Subcutaneous preadipocyte (primary cell): ENCODE results near the gene VWA5B1.

- CAGE, long polyA plus RNA, result no peak
Measured at GRCh38 chr1:20290445-20291168, at the start of gene VWA5B1. Gene VWA5B1 (plus strand): TSS chr1:20290875.

DNA sequence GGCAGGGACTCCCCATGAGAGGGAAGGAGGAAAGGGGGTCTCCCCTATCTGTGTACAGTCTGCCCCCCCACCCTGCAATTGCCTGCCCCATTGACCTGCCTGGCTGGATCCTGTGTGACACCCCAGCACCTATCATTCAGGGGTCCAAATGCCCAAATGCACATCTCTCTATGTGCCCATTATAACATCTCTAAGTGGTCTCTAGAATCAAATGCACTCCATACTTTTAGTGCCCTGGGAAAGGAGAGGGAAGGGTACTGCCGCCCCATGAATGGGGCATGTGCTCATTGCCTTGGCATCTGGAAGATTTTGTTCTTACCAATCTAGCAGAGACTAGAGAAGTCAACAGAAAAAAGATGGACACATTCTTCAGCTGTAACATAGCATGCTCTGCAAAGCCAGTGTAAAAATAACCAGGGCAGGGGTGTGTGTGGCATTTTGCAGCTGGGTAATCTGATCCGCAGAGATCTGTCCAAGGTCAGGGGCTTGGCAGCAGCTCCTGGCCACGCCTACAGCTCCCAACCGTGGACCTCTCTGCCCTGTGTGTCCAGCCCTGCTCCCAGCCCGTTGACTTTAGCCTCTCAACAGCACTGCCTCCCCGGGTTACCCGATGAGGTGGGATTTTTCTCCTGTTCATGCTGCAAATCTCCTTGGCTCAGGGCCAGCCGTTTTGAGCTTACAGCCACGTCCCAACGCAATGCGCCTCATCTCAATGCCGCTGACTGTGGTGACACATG lies 67.9 kb downstream of the VWA5B1 start:
- CAGE, long polyA plus RNA, result no peak

GRCh38 chr1:20427001-20427497 lies 59.0 kb downstream of the CAMK2N1 start:
- CAGE, long polyA plus RNA, result no peak

DNA sequence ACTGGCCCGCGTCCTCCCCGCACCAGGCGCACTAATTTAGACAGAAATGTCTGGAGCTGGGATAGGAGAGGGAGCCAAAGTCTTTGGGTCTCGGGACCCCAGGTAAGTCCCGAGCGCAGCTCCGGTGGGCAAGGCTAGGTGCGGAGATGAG lies 2.1 kb downstream of the CAMK2N1 start:
- CAGE, long polyA plus RNA, result no peak

- CAGE, long polyA plus RNA, result no peak
Measured at GRCh38 chr1:20493810-20494932, 8.2 kb upstream of the CAMK2N1 start.

DNA sequence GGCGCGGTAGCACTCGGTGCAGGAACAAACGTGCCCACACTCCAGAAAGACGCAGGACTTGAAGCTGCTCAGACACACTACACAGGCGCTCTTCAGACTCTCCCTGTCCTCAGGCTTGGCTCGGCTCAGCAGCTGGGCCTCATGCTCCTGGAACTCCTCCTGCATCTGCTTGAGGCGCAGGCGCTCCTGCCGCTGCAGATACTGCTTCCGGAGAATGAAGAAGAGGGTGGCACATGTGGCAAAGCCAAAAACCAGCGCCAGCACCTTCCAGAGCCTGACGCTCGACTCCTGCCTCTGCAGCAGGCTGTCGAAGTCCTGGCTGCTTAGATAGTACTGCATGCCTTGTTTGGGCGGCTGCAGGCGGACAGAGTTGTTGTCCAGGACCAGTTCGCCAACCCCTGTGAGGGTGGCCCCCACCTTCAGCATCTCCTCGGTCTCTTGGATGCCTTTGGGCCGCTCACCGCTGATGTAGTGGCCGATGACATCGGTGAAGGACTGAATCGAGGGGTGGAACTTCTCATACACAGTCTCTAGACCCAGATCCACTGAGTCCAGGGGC lies 7.1 kb downstream of the MUL1 start:
- CAGE, long polyA plus RNA, result no peak

DNA sequence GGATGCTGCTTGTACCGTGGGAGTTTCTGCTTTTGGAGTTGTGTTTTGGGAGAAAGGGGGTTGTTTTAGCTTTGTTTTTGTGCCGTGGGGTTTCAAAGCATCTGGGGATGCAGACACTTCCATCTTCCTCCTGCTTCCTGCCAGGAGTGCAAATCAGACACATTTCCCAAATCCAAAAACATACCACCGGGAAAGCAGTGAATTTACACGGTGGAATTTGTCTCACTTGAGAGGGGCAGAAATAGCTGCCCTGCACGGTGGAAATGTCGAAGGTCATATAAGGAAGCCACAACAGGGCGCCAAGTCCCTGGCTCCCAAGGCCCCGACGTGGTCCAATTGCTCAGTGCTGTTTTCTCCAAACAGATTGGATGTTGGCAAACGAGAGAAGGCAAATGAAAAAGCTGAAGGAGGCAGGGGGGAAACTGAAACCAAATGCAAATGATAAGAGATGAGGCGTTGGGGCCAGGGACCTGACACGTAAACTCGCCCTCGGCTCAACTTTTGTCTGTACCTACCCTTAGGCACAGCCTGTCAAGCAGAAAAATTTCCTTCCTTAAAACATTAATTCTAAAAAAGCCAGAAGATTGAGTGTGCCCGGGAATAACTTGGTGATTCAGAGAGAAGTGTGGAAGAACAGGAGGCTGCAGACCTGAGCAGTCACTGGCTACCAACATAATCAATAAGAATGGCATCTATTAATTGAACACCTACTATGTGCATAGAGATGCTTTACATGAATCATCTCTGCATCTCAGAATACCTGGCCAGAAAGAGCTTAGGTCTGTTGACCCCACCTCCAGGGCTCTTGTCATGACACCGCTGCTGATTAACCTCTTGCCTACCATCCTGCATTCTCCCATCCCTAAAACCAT lies 16.7 kb upstream of the PINK1 start:
- CAGE, long polyA plus RNA, result no peak

DNA sequence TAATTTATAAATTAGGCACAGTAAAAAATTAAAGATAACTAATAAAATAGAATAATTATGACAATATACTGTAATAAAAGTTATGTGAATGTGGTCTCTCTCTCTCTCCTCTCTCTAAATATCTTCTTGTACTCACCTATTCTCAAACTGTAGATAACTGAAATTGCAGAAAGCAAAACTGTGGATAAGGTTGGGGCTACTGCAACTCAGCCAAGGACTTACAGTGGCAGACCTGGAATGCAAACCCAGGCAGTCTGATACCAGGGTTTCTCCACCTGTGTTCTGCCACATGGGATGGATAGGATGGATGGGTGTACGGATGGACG lies 10.6 kb downstream of the PINK1 start:
- CAGE, long polyA plus RNA, result no peak

GRCh38 chr1:20648952-20649681 lies 12.1 kb downstream of the DDOST start:
- CAGE, long polyA plus RNA, result no peak

- CAGE, long polyA plus RNA, result no peak
Measured at GRCh38 chr1:20660333-20661137, 634 bp downstream of the DDOST start.

DNA sequence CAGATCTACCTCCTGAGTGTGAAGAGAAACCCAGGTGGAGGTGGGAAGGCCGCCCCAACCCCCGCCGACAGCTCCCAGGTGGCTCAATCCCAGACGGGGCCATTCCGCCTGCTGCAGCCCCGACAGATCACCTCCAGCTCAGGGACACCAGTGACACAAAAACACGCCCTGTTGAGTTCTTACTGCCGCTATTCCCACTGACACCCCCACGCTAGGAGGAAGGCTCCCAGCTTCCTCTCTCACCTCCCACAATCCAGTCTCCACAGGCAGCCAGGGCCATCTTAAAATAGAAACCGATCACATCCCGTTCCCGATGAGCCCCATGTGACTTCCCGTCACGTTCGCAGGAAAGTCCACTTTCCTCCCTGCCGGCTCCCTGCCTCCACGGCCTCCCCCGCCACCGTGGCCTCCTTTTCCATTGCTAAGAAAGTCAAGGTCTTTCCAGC lies 23.9 kb upstream of the DDOST start:
- CAGE, long polyA plus RNA, result no peak

- CAGE, long polyA plus RNA, result no peak
Measured at GRCh38 chr1:20964859-20966078, 178.2 kb upstream of the HP1BP3 start.

DNA sequence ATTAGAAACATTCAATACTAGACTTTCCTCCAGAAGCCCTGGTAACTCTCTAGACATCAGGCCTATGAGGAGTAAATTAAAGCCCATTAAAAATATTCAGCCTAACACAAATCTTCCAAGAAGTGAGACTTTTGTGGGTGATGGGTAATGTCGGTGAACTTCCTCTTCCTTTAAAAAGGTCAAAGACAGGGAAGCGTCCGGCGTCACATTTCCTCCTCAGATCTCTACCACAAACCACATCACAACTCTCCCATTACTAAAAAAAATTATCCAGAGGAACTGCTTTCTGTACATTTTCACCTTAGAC lies 1.4 kb downstream of the EIF4G3 start:
- CAGE, long polyA plus RNA, result no peak

- CAGE, long polyA plus RNA, result no peak
Measured at GRCh38 chr1:21176468-21176762, 282 bp downstream of the EIF4G3 start.

DNA sequence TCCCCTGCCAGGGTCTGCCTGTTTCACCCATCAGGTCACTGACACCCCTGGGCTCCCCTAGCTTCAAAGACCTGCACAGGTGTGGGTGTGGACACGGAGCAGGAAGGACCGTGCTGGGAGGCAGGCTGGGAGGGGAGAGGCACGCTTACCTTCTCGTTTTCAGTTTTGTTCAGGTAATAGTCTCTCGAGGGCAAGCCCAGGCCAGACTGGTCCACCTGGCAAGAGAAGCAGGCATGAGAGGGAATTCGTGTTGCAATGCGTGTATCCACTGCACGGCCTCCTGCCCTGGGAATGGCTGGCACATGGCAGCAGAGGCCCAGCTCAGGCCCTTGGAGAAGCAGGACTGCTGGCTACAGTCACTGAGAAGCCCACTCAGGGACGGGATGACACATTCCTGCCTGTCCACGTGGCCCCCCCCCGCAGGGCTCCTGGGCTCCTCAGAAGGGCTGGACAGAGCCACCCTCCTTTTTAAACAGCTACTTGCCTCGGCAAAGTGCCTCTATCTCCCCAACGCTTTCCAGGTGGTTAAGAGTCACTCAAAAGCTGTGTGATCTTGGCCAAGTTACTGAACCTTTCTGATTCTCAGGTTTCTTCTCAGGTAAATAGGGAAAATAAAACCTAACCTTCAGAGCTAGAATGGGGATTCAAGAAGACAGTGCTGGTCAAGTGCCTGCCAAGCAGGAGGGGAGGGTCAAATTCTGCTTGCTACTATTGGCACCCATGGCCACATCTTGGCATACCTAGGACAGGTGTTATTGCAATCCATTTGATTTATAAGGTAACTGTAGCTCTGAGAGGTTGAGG lies 32.7 kb downstream of the ECE1 start:
- CAGE, long polyA plus RNA, result no peak

DNA sequence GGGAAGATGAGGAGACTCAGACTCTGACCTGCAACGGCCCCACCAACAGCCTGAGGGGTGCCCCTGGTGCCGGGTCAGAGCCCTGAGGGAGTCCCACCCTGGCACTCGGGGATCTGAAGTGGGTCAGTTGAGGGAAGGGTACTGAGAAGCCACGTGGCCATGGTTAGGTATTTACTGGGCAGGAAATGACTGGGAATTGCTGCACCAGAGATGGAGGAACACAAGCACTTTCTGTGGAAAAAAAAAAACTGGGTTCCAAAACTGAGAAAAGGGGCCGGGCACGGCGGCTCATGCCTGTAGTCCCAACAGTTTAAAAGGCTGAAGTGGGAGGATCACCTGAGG lies 9.7 kb downstream of the ECE1 start:
- CAGE, long polyA plus RNA, result no peak

DNA sequence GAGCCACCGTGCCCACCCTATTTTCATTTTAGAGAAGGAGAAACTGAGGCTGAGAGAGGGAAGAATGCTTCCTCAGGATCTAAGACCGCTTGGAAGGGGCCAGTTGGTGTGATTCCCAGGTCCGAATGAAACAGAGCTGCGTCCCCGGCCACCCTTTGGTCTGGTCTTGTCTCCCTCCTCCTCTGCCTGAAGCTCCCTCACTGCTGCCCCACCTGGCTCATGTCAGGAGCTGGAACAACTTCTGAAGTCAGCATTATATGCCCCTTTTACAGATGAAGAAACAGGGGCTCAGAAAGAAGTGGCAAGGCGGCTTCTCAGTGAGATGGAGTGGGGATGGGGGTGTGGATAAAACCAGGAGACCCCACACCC lies 31.6 kb upstream of the ECE1 start:
- CAGE, long polyA plus RNA, result no peak

GRCh38 chr1:21345029-21345415 lies 54.8 kb upstream of the ECE1 start:
- CAGE, long polyA plus RNA, result no peak

GRCh38 chr1:21508476-21509334 lies 518 bp upstream of the ALPL start:
- CAGE, long polyA plus RNA, result no peak

- CAGE, long polyA plus RNA, result no peak
Measured at GRCh38 chr1:21622327-21622868, 46.8 kb downstream of the RAP1GAP start.